Foreskin fibroblast (primary cell): Measurements from ENCODE around the genes PRDM15 and TFF3.

GRCh38 chr21:41834272-41835020, 44.7 kb downstream of the PRDM15 start:
- RRBS: no CpG with 5 or more reads among the region's 29 CpGs

DNA sequence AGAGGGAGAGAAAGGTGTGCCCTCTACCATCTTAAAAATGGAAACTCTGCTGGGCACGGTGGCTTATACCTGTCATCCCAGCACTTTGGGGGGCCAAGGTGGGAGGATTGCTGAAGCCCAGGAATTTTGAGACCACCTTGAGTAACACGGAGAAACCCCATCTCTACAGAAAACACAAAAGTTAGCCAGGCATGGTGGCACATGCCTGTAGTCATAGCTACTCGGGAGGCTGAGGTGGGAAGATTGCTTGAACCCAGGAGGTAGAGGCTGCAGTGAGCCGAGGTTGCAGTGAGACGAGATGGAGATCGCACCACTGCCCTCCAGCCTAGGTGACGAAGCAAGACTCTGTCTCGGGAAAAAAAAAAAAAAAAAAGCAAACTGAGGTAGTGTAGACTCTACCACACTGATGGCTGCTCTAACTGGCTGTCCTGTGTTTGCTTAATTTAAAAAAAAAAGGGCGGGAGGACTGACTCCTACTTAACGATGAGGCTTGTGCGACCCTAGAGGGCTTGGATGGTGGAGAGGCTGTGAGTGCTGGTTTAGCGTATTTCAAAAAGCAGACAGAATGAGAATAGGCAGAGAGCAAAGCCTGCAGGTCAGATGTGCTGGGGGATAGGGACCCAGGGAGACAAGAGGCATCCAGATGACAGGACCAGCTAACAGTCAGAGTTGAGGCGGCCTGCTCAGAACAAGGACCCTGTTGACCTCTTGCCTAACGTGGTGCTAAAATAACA, 5.3 kb downstream of the PRDM15 start:
- RRBS: no CpG with 5 or more reads among the region's 14 CpGs

- RRBS: 1% methylated on average over 29 of the region's 95 CpGs
Measured at GRCh38 chr21:41879206-41880308, at the start of gene PRDM15. Gene PRDM15, minus strand, starts transcription at chr21:41879344.

DNA sequence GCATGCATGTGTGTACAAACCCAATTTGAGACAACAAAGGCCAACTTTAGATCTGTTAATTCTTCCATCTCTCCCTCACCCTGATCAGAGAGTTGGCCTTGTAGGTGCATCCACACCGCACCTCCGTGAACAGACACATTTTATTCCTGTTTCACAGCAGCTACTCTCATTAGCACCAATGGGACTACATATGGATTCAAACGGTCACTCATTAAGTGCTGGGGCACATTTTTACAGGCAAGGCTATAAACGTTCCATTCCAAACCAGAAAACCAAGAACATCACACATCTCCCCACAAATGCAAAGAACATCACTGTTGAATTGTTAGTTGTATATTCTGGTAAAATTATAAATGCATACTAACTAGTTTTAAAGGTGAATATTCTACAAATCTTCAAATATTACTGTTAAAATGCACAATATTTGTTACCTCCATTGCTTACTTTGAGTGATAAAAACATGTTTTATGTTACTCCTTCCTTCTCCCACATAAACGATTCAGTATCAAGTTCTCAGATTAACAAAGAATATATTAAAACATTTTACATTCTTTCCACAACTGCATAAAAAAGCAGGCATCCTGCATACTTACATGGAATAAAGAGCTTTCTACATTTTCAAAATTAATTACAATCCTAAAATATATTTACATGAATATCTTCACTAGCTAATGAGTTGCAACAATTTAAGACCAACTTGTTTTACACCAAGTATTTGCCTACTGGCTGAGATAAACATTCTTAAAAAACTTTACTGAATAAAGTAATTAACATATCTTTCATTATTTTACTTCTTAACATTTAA, 22.2 kb downstream of the ZBTB21 start:
- RRBS: no CpG with 5 or more reads among the region's 5 CpGs

DNA sequence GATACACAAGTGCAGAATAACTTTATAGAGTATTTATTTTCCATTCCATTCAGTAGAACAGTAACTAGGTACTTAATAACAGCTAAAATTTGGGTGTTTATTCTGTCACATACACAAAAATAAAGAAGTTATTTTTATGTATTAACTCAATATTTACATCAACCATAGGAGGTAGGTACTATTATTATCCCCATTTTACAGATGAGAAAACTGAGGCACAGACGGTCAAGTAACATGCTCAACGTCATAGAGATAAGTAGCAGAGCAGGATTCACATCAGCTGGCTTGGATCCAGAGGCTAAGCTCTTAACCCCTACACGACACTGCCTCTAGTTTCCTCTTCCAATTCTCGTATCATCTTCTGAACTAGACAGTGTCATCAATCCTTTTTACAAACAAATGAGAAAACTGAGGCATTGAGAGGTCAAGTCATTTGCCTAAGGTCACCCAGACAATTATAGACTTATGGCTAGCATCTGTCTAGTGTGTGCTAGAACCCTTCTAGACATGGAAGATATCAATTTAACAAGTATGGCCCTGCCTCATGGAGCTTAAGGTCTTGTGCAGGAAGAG, 9.2 kb downstream of the ZBTB21 start:
- RRBS: no CpG with 5 or more reads among the region's 4 CpGs

DNA sequence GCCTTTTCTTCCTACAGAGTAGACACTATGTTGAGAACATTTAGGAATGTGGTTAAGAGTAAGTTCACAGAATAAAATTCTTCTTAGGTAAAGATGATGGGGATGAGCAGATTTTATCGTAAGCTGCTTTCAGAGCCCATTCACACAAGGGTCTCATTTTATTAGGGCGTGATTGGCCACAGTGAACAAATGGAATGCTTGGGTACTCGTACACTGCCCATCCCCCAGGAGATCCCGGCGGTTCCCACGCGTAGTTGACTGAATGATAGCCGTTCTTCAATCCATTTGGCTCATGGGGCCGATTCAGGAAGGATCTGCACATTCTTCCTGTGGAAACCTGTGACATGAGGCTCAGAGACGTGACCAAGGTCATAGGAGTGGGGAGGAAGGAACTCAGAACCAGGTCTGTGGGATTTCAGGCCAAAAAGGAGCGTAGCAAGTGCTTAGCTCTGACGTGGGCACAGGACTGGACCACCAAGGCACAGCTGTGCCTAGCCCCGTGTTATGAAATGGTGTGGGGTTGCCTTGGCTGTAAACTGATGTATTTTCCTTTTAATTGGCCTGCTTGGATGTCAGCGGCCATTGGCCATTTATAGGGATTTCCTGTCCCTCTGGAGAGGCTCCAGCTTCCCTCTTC, 11.7 kb downstream of the ABCG1 start:
- RRBS: no CpG with 5 or more reads among the region's 14 CpGs

DNA sequence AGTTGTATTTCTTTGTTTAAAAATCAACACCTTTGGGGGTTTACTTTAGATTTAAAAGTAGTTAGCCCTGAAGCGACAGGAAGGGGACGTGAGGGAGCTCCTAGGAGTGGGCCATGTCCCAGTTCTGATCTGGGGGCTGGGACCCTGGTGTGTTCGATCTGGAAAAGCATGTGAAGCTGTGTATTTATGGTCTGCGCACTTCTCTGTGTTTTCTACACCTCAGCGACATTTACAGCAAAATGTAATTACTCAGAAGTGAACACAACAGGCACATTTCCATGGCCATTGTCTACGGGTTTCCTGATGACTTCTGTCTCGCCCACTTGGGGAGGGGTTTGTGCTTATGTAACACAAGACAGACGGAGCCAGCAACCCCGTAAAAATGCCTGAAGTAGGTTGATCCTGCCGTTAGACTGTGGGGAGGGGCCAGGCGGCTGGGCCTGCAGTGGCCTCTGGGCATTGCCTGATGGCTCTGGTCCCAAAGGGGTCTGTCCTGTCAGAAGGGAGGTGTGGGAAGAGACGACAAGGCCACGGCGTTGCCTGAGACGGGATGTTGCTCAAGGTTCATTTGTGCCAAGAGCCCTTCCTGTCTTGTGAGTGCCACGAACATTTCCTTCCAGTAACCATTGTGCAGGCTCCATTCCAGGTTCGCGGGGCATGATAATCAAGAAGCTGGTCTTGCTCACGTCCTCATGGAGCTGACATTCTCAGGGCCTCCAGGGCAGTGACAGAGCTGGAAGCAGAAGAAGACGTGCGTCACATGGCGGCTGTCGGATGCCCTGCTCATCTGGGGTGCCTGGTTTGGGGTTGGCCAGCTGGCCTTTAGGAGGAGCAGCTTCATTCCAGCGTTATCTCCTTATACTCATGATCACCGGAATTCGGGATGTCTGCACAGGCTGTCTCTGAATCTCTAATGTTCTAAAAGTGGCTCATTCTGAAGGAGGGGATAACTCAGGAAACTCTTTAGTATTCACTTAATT, 44.7 kb downstream of the ABCG1 start:
- RRBS: no CpG with 5 or more reads among the region's 26 CpGs

- RRBS: 79% methylated on average over 1 of the region's 10 CpGs
Measured at GRCh38 chr21:42269392-42269770, 45.8 kb downstream of the TFF3 start.

- RRBS: no CpG with 5 or more reads among the region's 6 CpGs
Measured at GRCh38 chr21:42282878-42283071, 32.4 kb downstream of the TFF3 start.

- RRBS: no CpG with 5 or more reads among the region's 7 CpGs
Measured at GRCh38 chr21:42283072-42283620, 32.1 kb downstream of the TFF3 start.

- RRBS: no CpG with 5 or more reads among the region's 14 CpGs
Measured at GRCh38 chr21:42301781-42302496, 13.3 kb downstream of the TFF3 start.

DNA sequence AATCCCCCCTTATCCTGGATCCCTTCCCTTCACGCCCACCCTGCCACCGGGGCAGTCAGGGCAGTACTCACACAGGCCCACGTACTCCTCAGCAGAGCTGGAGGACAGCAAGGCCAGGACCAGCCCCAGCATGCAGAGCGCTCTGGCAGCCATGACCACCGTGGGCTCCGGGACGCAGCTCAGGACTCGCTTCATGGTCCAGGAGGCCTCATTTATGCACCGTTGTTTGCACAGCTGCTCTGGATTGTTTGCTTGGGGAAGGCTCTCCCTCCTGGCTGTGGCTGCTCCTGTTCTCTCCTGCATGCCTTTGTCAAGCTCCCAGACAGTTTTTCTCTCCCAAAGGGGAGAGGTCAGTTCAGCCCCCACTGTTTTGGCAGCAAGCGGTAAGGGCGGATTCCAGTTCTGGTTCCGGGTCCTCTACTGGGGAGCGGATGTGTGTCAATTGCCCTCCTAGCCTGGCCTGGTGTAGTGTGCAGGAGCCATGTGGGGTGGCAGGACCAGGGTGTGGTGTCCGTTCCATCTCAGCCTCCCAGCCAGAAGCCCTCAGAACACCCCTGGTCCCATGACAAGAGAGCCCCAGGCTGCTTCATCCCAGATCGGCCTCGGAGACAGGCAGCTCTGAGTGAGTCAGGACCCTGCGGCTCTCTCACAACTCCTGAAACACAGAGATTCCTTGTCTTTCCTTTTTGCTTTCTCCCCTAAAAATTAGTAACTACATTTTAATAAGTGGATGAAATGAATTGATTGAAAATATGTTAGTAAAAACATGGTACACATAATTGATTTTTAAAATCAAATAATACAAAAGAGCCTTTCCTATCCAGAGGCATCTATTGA, at the start of gene TFF3:
Gene TFF3, minus strand, starts transcription at position 188 of the 837 bp plus-strand sequence.
- RRBS: 78% methylated on average over 5 of the region's 17 CpGs

DNA sequence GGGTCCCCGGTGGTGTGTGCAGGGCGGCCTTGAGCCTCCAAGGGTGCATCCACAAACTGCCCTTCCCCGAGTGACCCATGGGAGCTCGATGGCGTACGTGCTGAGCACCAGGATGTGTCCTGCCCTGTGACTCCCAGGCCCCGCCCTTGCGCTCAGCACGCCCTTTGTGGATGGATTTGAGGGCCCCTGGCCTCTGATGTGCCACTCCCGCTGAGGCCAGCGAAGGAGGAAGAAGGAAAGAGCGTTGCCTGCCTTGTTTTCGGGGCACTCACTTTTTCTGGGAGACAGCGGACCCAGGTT, 1.7 kb upstream of the TFF3 start:
- RRBS: no CpG with 5 or more reads among the region's 14 CpGs

DNA sequence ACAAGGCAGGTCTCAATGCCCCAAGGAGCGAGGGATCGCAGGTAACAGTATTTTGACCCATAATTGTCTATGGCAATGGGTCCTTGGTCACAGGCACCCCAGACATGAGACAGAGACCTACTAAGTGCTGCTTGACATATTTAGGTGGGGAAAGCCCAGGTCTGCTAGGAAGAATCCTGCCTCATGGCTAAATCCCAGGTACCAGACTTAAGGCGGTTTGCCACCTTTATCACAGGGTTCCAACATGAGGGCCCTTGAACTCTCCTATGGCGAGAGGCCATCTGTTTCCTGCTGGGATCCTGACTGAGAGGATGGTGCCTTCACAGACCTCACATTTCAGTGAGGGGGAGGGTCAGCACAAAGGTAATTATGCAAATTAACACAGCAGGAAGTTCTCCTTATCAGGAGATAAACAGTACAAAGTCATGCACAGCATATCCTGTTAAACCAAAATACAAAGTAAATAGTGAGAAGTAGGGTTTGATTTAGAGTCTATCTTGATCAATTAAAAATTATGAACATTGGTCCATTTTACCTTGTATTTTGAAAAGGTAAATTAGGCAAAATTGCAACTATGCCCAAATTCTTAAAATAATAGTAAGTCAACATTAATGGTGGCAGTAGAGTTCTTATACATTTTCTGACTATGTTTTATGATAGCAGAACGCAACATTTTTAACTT, 33.5 kb downstream of the RSPH1 start:
- RRBS: no CpG with 5 or more reads among the region's 5 CpGs

GRCh38 chr21:42562530-42562941, 48.9 kb downstream of the SLC37A1 start:
- RRBS: 73% methylated on average over 5 of the region's 13 CpGs

- RRBS: no CpG with 5 or more reads among the region's 16 CpGs
Measured at GRCh38 chr21:42577112-42578419, 63.9 kb downstream of the SLC37A1 start.

DNA sequence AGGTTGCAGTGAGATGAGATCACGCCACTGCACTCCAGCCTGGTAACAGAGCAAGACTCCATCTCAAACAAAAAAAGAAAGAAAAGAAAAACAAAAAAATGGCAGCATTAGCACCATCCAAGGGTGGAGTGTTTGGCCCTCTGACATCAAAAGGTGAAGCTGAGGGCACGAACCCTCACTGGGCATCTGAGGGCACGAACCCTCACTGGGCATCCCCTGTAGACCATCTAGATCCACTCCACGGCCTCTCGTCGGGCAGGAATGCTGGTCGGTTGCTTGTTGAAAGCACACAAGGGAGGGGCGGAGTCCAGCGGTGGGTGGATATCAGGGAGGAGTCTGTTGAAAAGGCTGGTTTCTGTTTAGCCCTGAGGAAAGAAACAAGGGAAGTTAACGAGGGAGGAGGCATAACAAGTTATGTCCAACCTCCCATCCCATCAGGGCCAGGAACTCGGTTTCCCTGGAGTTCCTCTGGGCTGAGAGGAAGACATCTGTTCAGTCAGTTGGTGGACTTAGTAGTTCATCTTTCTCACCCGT, 32.3 kb upstream of the PDE9A start:
- RRBS: no CpG with 5 or more reads among the region's 12 CpGs

DNA sequence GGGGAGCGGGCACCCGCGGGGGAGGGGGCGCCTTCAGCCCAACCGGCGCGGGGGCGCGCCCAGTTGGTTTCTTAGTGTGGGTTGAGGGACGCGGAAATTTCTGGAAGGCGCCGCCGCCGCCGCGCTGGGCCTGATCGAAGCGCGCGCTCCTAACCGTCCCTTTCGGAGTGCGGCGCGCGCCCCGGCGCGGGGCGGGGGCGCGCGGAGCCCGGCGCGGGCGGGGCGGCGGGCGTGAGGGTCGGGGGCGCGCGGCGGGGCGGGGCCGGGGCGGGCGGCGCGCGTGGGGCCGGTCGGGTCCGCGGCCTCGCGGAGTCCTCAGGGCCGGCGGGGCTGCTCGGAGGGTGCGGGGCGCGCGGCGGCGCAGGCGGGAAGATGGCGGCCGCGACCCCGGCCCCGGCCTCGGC, 500 bp downstream of the PKNOX1 start:
- RRBS: under 1% methylated on average over 32 of the region's 75 CpGs

DNA sequence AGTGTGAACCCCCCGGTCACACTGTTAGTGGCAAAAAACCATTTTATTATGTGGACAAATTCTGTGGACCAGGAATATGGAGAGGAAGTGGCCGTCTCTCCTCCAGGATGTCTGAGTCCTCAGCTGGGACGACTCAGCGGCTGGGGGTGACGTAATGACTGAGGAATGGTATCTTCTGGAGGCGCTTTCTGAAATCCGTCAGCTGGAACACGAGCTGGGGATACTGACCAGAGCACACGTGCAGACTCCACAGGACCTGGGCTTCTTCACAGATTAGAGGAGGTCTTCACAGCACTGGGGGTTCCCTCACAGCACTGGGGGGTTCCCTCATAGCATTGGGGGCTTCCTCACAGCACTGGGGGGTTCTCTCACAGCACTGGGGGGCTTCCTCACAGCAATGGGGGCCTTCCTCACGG, 18.1 kb downstream of the PKNOX1 start:
- RRBS: no CpG with 5 or more reads among the region's 10 CpGs

DNA sequence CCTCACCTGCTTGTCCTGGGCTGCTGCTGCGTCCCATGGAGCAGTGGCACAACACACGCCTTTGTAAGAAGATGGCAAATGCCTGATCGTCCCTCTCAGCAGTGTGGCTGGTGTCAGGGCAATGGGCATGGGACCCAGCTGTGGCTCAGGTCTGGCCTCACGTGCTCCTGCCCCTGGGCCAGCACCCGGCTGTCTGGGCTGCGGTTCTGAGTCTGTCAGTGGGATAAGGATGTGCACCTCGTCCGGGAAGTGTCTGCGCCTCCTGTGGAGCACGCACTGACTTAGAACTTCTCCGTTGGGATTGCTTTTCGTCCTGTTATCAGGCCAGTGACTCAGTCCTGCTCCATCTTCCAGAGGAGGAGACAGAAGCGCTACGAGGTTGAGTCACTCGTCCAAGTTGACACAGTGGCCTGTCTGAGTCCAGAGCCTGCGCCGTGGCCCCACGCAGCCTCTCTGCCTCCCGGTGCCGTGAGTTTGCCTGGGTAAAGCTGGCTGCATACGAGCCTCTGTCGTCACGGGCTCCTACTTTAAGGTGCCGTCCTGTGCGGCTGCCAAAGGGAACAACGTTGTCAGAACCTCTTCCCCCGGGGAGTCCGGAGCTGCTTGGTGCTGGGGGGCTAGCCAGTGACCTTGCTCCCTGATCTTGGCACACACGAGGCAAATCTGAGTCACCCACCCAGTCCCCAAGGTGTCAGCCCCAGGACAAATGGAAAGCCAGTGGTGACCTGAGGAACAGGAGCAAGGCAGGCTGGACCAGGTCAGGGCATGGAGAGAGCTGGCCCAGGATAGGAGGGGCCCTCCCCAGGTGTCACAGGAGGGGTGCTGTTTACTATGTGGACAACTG, 41.2 kb downstream of the CRYAA start:
- RRBS: 74% methylated on average over 6 of the region's 29 CpGs